LHCN-M2 (cell line): Measurements from ENCODE around the genes BCL11B and CYP46A1.

DNA sequence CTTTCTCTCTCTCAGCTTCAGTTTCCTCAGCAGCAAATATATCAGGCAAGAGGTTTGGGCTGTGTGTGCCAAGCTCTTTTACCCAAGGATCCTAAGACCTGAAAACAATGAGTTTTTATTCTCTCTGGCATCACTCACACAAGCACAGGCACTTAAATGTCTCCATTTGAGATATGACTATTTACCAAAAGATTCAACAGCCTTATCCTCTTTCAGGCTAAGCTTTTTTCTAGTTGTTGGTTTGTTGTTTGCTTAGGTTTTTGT lies 1116.2 kb downstream of the BCL11B start:
- RAMPAGE, long total RNA, result no peak

DNA sequence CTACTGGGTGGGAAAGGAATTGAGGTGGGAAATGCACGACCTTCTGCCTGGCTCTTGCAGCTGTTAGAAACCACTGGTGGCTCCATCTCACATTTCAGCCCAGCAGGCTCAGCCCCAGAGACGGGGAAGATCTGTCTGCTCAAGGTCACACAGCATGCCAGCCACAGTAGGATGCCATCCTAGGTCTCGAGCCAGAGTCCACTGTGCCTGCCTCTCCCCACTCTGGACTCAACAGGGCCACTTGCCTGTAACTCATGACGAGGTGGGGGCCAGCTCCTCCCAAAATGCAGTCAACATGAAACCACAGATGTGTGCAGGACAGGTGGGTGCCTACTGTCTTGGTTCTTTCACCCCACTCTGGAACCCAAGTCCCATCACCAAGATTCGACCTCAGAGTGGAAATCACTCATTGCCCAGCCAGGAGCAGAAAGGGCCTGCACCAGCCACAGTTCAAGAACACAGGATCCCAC lies 23.2 kb downstream of the BCL11B start:
- RAMPAGE, long total RNA, result no peak

GRCh38 chr14:99256122-99256498 lies 15.9 kb downstream of the BCL11B start:
- RAMPAGE, long total RNA, result no peak

DNA sequence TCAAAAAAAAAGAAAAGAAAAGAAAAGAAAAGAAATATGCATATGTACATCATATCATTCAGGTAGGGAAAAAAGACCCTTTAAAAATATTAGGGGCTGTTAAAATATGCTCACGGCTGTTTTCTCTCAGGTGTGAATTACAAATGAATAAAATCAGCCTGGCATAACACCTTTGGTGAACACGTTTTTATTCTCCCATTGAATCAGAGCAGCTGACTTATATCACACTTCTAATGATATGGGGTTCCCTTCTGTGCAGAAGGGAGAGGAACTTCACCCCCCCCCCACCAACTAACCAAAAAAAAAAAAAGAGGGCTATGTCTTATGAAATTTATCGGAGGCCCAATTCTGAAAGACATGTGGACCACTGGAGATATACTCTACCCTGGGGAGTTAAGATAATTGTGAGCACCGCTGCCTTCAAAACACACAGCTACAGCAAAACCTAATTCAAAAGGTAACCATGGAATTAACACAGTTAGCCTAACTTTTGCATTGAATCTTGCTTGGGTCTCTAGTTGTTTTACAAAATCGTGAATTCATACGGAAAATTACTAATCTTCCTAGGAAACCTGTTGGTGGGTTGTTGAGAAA lies 4.6 kb downstream of the BCL11B start:
- RAMPAGE, long total RNA, result no peak

DNA sequence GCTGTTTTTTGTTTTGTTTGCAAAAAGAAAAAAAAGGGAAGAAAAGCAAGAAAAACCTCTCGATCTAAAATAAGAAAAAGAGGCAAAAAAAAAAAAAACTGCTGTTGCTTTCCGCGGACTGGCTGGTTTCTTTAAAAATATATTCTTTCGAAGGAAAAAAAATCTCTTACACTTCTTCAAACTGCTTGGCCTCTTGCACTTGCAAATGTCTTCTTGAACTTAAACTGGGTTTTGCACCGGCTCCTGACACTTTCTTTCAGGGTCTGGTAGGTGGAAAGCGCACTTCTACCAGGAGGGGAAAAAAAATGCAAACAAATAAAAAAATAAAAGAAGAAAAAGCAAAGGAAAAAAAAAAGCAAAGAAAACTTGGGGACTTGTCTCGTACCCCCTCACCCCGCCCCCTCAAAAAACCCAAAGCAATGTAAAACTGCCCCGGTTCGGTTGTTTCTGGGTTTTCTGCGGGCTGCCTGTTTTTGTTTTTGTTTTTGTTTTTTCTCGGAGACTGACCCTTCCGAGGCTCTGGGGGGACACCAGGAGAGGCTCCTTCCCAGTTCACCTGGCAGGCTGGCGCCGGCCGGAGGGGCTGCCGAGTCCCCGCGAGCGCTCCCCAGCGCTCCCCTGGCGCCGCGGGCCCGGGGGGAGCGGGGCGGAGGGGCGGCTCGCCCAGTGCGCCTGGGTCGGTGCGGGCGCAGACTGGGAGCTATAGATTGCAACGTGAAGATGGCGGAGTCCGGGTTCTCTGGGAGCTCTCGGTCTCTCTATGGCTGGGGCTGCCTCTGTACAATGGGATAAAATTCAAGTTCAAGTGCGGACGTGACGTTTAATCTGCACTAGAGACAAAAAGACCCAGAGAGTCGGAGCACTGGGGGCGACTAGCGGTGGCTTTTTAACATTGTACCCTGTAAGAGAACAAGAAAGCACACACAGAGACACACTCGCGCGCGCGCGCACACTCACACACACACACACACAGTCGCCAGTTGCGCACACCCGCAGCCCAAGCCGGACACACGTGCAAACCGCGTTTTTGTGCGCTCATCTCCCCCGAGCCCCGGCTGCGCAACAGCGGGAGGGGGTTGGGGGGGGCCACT lies at the start of gene BCL11B:
Gene BCL11B (minus strand): TSS at position 766 of the 1,091 bp plus-strand sequence.
- RAMPAGE, long total RNA, result no peak

DNA sequence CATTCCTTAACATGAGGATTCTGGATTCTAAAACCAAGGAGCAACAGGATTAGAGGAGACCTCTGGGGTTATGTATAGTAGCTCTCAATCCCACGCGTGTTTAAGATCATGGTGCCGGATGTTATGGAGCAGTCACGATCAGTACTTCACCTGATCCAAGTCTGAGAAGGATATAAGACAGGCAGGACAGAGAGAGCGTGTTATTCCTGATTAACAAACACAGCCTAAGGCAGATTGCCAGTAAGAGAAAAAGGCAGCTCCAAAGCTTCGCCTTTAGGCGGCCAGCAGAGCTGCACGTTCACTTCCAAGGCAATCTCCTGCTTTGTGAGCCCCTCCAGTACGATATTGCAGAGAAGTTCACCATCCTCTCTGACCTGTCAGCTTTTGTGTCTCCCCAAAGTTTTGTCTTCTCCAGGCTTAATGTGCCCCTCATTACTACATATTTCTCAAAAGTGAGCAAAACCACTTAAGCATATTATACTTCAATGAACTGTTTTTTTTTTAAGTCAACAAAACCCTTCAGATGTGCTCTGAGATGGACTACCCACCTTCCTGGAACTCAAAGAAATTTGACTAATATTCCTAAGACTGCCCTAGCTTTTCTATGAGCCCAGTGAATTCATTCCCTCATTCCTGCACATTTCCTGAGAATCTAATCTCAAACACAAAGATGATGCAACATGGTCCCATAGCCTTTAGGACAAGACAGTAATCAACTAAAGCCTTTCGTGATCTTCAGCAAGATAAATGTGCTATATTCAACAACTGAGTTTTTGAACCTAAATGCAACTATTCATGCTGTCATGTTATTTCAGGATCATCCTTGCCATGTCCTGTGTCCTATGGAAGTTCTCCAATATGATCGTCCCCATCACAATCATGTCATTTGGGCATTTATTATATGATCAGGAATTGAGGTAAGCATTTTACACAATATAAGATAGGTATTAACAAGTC lies 5.2 kb downstream of the SETD3 start:
- RAMPAGE, long total RNA, result no peak

DNA sequence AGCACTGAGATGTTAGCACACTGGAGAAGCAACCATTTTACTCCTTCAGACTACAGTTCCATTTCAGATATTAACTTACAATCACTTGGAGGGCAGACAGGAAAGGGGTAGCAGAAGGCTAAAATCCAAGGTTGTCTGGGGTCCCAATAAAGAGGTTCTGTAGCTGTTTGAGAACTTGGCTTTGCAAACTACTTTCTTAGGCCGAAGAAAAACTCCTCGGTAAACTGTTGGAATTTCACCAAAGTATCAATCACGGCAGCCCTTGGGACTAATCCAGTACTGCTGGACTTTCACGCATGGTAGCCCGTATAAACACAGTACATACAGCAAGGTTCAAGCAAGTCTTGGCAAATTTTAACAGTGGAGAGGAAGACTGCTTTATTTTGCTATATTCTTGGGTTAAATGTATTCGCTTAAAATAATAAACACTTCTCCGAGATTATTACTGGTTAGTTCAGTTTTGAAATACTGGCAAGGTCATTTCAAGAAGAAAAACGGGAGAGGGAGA lies 1.5 kb downstream of the SETD3 start:
- RAMPAGE, long total RNA, result no peak

DNA sequence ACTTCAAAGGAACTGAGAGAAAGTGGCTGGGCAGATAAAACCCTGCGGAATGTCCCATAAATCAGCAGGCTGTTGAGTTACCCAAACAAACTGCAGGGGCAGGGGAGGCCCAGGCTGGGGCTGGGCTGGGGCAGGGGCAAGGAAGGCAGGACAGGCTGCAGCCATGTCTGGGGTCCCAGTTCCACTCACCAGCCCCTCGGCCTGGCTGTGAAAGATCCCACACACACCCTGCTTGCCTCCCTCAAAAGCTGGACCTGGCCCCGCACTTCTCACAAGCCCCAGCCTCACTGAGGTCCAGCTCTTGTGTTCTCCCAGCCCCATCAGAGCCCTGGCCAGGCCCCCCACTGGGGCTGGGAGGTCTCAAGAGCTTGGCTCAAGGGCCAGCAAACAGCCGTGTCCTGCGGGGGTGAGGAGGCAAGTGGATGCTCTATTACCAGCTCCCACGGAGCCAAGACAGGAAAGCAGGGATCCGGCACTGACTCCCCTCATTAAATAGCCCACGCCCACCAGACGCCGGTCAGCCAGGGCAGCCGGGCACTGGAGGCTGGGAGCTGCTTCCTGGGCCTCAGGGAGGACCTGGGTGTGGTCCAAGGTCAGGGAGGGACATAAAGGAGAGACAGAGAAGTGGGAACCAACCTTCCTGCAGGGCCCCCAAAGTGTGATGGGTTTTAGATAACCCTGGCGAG lies 42.0 kb downstream of the CCNK start:
- RAMPAGE, long total RNA, result no peak

DNA sequence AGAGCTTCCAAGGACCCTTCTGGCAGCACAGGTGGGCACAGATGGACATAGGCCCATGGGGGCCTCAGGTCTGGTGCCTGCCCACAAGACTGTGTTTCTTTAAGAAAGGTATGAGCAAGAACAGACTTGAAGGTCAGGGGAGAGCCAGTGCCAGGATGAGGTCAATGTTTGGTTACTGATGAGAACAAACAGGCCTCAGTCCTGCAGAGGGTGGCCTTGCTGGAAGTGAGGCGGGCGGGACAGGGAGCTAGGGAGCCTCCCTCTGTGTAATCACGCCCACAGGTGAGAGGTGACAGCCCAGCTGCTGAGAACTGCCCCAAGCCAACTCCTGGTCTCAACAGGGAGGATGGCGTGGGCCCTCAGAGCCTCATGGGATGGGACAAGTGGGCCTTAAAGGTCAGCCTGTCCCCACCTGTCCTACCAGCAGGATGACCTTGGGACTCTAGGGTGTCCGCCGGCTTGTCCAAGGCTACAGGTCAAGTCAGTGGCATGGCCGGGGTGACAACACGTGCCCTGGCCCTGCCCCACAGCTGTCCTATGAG lies 49.0 kb downstream of the CCDC85C start:
- RAMPAGE, long total RNA, result no peak

GRCh38 chr14:99572243-99572868 lies 31.7 kb downstream of the CCDC85C start:
- RAMPAGE, long total RNA, result no peak

DNA sequence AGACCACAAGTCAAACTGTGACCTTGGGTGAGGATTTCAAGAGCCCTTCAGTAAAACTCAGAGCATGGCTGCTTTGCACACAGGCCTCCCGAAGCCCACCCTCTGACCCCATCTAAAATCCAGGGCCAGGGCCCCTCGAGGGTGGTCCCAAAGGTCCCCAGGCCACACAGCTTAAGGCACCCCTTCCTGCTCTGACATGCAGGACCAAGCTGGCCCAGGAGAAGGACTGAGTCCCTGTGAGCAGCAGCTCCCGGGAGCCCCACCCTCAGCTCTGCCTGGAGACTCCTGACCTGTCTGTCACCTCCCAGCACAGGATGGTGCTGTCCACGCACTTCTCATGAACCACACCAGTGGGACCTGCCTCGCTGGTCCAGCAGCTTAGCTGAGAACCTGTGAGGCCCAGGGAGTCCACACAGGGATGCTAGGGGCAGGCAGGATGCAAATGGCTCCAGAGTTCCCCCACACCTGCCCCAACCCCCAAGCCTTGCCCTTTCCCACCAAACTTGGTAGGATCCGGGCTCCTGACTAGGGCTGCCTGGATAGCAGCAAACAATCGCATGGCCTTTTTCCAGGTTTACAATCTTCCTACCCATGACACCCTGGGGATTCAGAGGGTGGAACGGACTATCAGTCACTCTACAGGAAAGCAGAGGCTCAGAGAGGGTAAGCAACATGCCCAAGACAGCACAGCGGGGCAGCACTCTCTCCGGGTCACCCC lies 27.7 kb downstream of the CCDC85C start:
- RAMPAGE, long total RNA, result no peak

DNA sequence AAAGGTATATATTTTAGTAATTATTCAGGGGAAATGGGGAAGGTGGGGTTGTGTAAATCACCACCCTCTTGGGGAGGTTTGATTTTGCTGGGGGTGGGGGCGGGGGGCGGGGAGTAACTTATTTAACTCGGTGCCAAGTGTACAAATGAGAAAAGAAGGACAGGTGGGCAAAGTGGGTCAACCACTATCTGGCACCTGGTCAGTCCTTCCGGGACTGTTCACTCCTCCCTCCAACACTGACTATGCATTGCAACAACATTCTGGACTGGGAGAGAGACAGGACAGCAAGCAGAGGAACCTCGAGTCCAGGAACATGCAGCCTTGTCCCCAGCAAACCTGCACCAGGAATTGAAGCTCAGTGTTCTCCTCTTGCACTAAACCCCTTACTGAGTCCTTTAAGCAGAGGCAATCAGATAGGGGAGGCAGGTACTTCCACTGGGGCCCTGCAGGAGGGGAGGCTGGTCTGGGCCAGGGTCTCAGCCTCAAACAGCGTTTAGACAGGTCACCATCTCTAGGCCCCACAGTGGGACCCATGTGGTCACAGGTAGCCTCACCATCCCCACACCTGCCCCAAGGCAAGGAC lies 10.0 kb downstream of the CCDC85C start:
- RAMPAGE, long total RNA, result no peak

DNA sequence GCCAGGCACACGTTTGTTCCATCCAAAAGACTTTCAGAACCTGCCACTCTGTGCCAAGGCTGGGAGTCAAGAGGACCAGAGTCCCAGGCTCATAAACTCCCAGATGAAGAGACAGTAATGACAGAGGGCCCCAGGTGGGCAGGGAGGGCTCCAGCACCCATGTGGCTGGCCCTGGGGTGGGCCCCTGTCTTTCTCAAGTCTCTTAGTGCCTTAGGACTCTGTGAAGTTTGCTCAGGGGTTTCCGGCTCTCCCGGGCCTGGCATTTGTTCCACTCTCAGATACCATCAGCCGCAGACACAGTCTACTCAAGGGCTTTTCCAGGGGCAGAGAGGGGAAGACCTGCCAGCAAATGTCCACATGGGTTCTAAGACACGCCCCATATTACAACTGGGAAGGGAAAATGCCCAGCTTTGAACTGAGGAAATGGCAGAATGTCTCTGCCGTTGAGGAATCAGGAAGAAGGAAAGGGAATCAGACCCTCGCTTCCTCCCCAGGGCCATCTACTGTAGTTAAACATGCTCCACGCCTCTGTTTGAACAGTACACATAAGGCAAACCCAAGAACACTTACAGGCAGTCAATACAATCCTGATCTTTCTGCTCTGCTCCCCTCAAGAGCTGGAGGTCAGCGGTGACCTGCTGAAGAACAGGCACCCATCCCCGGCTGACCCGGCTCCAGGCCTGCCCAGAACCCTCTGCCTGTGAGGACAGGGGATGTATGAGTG lies 7.9 kb downstream of the CCDC85C start:
- RAMPAGE, long total RNA, result no peak

GRCh38 chr14:99598941-99599224 lies 5.1 kb downstream of the CCDC85C start:
- RAMPAGE, long total RNA, result no peak

GRCh38 chr14:99615273-99615742 lies 11.3 kb upstream of the CCDC85C start:
- RAMPAGE, long total RNA, result no peak

DNA sequence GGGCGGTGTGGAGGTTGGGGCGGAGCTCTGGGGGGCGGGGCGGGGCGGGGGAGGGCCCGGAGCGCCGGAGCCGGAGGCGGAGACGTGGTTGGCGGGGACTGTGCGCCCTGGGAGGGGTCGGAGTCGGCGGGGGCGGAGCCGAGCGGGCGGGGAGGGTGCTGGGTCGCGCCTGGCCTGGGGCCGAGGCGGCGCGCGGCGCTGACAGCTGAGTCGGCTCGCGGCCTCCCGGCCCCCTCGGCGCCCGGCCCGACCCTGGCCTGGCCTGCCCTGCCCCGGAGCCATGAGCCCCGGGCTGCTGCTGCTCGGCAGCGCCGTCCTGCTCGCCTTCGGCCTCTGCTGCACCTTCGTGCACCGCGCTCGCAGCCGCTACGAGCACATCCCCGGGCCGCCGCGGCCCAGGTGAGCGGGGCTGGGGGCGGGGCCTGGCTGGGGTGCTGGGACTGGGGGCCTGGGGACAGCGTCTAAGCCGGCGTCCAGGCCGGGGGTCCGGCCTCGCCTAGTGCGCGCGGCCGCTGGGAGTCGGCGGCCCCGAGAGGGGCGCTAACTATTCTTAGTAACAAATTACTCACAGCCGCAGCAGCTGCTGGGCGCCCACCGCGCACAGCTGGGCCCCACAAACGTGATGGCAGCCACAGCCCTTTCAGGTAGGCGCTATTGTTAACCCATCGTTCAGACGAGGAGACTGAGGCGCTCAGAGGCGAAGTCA lies at the start of gene CYP46A1:
Gene CYP46A1 (plus strand): TSS at position 161 of the 706 bp plus-strand sequence.
- RAMPAGE, long total RNA, result no peak

DNA sequence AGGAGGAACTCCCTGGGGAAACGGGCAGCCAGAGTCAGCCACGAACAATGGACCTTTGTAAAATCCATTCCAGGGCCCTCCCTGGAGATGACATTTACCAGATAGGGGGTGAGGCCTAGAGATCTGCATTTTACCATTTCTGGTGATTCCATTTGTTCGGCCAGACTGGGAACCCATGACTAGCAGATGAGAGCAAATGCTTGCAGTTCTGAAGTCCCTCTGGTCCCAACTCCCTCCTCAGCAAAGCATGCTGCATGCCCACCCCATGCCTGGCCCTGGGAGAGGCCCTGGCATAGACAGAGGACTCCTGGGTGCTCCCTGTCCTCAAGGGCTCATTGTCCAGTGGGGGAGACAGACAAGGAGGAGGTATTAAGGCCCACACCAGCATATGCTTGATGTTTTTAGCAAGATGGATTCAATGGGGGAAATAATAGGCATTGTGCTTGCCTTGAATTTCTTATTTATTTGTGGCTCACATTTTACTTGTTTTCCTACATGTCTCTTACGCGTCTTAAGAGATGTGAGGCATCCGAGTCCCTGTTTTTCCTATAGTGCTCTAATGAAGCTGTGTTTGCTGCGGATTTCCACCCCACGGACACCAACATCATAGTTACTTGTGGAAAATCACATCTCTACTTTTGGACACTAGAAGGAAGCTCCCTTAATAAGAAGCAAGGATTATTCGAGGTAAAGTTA lies 115.7 kb downstream of the EML1 start:
- RAMPAGE, long total RNA, result no peak

- RAMPAGE, long total RNA, result no peak
Observed at GRCh38 chr14:99947580-99948229, 117.5 kb upstream of the EVL start.

DNA sequence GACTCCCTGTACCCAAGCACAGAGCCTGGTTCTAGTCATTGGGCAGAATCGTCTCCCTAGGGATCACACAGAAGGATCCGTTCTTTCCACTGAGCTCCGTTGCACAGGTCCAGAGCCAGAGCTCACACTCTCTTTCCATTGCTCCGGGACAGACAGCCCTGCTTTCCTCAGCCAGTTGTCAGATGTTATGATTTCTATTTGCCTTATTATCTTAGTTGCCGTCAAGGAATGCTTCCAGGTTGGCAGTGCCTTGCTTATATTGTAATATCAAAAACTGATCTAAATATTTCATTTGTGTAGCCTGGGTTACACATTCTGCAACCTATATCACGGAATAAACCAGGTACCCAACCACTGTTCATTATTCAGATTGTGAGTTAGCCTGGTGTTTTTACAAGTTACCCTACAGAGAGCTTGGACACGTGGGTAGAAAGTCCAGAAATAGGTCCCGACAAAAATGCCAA lies 17.8 kb upstream of the EVL start:
- RAMPAGE, long total RNA, result no peak

DNA sequence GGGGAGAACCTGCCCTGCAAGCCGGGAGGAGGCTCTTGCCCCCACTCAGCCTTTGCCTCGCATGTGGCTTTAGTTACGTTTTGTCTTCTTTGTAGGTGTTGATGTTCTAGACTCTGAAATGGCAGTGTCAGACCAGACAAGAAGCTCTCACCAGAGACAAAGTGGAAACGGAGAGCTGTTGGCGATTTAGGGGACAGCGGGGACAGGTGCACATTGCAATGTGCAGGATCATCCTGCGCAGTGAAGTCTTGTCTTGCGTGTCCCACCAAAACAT lies 40.6 kb downstream of the EVL start:
- RAMPAGE, long total RNA, result no peak